Metanephros (tissue), 2 donors: ENCODE data around the genes ATP5ME, FGFRL1 and SPON2.

DNA sequence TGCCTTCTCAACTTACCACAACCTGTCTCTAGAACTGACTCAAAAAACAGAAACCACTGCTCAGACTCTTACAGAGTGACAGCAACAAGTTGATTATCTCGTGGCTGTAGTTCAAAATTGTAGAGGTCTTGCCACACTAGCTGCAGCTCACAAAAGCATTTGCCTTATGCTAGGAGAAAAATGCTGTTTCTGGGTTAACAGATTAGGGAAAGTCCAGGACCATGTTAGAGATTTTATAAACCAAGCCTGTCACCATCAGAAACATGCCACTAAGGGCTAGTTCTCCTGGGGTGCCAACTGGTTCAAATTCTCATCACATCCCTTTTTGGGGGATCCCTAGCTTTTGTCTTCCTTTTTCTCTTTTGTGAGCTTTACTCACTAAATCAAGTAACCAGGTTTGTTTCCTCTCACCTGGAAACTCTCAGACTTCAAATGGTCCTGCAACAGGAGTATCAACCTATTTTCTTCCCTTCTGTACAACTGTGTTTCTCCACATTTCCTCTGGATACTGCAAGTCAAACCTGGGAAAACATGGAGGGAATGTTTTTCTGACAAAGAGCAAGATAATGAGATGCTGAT lies 63.5 kb downstream of the ZNF721 start:
- RAMPAGE, long total RNA: no peak

- RAMPAGE, long total RNA: no peak
Observed at GRCh38 chr4:465918-466685, 32.9 kb downstream of the ZNF721 start.

DNA sequence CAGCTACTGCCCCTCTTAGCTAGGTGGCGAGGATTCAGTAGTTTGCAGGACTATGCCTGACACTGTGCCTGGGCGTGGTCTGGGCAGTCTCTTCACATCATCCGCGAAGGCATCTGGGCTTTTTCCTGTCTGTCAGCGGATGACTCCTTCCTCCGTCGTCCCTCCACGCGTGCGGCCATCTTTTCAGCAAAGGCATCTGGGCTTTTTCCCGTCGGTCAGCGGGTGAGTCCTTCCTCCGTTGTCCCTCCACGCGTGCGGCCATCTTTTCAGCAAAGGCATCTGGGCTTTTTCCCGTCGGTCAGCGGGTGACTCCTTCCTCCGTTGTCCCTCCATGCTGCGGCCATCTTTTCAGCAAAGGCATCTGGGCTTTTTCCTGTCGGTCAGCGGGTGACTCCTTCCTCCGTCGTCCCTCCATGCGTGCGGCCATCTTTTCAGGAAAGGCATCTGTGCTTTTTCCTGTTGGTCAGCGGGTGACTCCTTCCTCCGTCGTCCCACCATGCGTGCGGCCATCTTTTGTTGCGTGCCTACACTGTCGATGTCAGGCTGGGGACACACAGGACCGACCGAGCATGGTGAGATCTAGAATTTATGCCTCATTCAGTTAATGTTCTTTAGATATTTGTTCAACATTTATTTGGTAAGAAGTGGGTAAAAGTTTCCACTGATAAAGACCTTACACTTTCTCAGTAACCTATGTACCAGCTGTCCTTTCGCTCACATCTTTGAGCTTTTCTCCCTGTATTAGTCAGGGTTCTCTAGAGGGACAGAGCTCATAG lies 12.4 kb upstream of the TMEM271 start:
- RAMPAGE, long total RNA: no peak

- RAMPAGE, long total RNA: start-site peak on the minus strand at chr4:674254-674332, 10,100 and 1,575 reads in 2 replicates
Observed at GRCh38 chr4:674024-674436, at the start of gene ATP5ME. Gene ATP5ME, minus strand, starts transcription at chr4:674276.

DNA sequence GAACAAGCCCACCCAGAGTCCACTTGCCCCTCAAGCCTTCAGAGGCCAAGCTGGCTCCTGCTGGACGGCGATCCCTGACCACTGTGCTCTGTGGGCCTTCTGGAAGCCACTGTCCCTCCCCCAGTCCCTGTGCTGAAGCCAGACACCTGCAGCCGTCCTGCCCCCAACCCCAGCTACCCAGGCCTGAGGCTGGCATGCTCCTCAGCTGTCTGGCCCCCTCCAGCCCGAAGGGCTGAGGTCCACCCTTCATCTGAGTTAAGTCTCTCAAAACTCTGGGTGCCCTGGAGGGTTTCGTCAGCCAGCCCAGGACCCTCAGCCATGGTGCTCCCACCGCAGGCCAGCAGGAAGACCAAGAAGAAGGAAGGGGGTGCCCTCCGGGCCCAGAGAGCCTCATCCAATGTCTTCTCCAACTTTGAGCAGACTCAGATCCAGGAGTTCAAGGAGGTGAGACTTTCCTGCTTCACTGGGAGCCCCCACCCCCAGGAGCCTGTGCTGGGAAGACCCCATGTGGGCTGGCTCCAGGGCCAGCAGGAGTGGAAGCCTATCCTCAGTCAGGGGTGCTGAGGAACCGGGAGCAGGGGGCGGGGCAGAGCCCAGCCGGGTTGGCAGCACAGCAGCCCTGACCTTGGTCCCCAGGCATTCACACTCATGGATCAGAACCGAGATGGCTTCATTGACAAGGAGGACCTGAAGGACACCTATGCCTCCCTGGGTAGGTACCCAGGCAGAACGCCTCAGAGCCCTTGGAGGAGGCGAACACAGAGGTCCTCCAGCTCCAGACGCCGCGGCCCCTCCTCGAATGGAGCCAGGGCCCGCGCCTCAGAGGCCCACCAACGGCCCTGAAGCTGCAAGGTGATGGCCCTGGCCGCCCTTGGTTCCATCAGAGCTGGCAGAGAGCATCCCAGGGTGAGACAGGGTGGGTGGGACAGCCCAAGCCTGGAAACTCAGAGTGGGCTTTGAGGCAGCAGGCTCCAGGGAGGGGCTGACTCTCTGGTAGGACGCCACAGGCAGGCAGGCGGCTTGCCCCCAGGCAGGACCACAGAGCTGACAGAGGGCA lies 4.3 kb downstream of the MYL5 start:
- RAMPAGE, long total RNA: no peak

DNA sequence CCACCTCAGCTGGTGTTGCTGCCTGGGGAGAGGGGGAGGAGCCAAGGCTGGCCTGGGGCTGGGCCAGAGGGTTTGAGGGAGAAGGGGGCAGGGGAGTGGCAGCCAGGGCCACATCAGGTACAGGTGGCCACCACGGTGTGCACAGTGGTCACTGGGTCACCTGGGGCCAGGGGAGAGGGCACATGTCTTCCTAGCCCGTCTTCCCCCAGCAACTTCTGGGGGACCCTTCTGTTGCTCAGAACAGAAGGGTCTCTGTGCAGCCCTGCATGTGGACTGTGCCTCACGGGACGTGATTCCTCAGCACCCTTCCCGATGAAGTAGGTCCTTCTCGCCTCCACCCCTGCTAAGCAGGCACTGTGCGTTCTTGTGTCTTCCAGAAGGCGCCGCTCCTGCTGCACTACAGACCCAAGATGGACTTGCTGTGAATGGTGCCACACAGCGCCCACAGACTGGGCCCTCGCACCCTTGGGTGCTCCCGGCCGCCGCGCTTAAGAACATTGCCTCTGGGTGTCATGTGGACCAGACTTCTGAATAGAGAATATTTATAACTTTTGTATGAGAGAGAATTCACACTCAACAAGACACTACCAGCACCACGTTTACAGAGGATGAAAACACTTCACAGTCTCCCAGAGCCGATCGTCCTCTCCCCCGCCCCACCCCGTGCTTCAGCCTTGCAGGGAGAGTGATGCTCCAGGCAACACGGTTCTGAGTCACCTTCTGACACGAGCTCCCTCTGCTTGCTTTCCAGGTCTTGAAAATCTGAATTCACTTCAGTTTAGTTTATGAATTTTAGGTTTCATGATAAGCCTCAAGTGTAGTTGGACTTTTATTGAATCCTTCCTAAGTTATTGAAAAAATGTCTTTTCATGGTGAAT lies 60.0 kb downstream of the CPLX1 start:
- RAMPAGE, long total RNA: no peak

DNA sequence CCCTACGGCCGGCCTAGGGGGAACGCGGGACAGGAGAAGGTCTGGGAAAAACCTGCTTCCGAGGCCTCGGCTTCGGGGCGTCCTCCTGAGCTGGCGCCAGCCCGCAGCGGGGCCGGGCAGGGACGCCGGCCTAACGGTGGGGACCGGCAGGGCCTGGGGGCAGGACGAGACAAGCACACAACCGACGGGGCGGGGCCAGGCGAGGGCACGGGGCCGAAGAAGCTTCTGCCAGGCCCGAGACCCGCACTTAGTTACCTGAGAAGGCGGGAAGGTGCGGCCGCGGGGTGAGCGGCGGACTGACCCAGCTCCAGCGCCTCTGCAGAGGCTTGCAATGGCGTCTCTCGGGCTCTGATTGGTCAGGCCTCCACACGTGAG lies 44.4 kb downstream of the CPLX1 start:
- RAMPAGE, long total RNA: no peak

DNA sequence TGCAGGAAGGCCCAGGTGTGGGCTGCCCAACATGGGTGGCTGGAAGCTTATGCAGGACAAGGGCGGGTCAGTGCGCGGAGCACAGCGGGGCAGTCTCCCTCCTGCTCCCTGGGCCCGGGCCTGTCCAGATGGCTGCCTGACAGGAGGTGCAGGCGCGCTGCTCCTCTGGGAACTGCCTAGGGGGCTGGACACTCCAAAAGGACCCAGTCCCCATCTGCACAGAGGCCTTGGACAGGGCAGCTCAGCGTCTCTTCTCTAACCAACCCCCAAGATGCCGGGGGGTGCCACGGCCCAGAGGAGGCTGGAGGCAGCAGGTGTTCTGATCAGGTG lies 36.4 kb downstream of the CPLX1 start:
- RAMPAGE, long total RNA: no peak

DNA sequence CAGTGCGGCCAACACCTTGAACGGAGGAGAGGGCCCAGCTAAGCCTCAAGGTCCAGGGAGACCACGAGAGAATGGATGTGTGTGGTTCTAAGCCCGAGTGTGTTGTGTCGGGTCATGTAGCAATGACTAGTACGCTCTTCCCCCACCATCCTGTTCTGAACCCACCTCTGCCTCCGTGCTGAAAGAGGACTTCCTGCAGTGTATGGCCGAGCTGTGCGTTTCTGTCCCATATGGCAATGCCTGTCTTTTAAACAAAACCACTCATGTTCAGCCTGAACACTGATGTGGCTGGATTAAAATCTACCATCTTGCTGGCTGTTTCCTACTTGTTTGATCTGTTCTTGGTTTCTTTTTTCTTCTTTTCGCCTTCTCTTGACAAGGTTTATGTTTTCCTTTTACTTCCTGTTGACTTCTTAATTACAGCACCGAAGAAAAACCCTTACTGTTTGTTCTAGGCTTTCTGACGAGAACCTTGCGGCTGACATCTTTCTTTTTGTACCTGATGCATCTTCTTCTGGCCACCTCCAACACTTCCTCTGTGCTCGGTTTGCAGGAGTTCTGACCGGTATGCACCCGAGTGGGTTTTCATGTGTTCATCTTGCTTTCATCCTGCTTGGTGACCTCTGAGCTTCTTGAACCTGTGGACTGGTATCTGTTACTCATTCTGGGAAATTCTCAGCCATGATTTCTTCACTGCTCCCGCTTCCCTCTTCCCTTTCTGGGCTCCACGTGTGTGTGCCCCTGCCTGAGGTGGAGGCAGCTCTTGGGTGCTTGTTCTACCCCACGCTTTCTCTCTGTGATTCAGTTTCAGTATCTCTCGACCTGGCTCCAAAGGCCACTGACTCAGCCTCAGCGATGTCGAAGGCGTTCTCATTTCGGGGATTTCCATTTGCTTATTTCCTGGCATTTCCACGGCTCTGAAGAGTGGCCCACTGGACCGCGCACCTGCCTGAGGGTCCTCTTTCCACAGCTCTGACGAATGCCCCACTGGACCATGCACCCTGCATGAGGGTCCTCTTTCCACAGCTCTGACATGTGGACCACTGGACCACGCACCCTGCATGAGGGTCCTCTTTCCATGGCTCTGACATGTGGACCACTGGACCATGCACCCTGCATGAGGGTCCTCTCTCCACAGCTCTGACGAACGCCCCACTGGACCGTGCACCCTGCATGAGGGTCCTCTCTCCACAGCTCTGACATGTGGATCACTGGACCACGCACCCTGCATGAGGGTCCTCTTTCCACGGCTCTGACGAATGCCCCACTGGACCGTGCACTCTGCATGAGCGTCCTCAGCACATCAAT lies 52.6 kb downstream of the GAK start:
- RAMPAGE, long total RNA: no peak

DNA sequence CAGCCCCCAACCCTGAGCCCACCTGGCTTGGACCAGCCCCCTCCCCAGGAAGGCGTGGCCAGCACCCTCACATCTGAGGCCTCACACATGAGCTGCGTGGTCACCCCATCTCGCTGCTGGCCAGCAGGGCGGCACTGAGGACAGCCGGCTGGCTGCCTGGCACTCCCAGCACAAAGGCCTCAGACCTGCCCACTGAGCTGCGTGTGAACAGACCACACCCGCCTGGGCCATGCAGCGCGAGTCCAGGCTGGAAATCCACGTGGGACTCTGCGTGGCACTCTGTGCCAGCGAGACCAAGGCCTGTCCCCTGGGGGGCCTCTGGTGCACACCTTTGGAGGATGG lies 10.0 kb downstream of the DGKQ start:
- RAMPAGE, long total RNA: no peak

- RAMPAGE, long total RNA: no peak
Observed at GRCh38 chr4:971396-972607, 1.6 kb downstream of the DGKQ start.

- RAMPAGE, long total RNA: no peak
Observed at GRCh38 chr4:997204-997969, 4.2 kb upstream of the SLC26A1 start.

GRCh38 chr4:1001040-1001589 lies 7.9 kb upstream of the SLC26A1 start:
- RAMPAGE, long total RNA: no peak

- RAMPAGE, long total RNA: no peak
Observed at GRCh38 chr4:1011073-1011870, at the start of gene FGFRL1. Gene FGFRL1, plus strand, starts transcription at chr4:1011626.

DNA sequence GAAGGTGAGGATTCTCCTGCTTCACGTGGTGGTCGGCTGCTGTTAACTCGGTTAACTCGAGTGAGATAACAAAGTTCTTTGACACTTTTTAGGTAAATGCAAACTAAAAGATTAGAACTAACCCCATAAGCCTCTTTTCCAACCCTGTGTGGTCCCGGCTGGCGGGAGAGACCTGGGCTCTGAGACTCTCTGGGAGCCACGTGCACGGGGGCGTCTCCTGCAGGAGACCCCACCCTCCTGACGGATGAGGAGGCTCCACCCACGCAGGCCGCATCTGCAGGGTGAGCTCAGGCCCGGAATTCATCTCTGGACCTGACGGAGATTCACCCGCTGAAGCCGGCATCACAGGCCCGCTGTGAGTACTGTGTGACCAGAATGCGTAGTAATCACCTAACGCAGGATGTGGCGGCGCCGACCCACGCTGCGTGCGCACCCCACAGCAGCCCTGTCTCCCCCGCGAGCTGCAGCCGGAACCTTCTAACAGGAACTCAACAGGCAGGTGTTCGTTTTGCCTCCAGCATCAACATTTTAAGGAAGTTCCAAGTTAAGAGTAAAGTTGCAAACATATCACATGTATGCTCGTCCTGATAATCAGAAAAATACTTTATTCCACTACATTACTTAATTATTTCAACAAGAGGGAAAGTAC lies 44.4 kb downstream of the FGFRL1 start:
- RAMPAGE, long total RNA: no peak

DNA sequence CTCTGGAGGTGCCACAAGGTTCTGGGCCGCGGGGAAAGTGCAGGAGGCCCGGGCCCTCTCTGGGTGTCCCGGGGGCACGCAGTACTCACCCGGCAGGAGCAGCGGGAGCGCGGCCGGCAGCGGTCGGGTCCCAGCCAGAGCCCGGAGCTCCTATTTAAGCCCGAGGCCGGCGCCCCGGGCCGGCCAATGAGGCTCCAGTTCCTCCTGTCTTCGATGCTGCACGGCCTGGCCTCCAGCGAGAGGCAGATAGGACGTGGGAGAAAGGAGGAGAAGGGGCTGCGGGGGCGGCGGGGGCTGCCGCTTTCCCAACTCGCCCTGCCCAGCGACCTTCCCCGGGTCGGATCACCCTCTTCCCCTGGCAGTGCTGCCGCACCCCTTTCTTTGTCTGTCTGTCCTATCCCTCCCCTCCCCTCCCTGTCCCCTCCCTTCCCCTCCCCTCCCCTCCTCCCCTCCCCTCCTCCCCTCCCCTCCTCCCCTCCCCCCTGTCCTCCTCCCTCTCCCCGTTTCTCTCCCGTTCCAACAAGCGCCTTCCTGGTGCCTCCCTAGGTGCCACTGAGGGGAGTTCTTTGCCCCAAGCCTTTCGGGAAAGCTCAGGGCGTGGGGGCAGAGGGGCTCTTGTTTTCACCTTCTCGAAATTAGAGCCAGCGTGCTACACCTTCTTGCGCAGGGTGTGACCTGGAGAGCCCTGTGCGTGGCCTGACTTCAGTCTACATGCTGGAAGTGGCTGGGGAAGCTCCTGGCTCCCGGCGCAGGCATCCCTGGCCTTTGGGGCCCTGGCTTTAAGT lies at the start of gene SPON2:
Gene SPON2, minus strand, starts transcription at position 129 of the 785 bp plus-strand sequence.
- RAMPAGE, long total RNA: no peak

GRCh38 chr4:1187201-1187490 lies 14.8 kb upstream of the SPON2 start:
- RAMPAGE, long total RNA: no peak

- RAMPAGE, long total RNA: no peak
Observed at GRCh38 chr4:1200387-1200857, 28.0 kb upstream of the SPON2 start.

DNA sequence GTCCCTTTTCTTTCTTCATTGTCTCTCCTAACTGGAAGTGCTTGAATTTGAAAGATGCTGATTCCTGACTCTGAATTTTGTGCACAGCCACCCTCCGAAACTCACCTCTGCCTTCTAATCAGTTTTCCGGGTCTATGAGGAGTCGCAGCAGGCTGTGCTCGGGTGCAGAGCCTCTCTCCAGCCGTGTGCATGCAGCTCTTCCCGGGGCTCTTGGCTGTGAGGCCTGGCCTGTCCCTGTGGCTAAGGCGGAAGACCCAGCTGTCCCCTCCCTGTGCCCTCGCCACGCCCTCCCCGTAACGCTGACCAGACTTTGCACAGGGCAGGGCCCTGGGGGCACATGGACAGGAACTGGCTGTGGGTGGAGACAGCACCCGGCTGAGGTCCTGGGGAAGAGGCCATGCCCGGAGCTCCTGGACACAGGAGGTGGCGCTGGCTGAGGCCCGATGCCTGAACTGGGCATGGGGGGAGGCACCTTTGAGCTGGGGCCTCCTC lies 32.5 kb upstream of the SPON2 start:
- RAMPAGE, long total RNA: no peak

DNA sequence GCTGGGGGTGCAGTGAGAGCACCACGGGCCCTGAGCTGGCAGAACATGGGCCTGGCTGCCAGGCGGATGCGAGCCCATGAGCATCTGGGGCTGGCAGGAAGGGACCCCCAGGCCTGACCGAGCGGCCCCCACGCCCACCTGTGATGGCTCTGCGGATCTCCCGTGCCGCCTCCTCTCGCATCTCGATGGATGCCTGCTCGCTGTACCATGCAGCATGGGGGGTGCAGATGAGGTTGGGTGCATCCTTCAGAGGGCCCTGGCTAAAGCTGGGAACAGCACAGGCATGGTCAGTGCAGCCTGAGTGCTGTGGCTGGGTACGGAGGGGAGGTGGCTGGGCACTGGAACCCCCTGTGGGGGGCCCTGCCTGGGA lies 35.6 kb downstream of the CTBP1 start:
- RAMPAGE, long total RNA: no peak